Left colon (tissue), 1 donor: ENCODE results near the genes TUBA3E, CCDC74A and TMEM163.

- PRO-cap = no peak
Observed at GRCh38 chr2:128281423-128282377, 37.0 kb downstream of the HS6ST1 start.

- PRO-cap = no peak
Observed at GRCh38 chr2:128292368-128292918, 26.2 kb downstream of the HS6ST1 start.

DNA sequence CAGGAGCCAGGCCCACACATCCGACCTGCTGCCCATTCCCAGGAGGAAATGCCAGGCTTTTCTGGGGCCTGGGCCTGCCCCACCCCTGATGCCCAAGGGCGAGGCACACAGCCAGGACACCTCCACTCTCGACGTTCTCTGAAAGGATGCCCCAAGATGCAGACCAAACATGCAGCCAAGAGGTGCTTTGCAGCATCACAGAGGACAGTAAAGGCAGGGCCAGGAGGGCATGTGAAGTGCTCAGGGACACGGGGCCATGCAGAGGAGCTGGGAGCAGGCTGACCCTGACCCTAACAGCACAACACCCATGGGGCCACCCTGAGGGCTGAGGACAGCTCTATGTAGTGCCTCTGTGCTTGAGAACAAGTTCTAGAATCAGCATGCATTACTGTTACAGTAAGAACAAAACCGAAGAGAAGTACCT, 15.6 kb downstream of the HS6ST1 start:
- PRO-cap = no peak

DNA sequence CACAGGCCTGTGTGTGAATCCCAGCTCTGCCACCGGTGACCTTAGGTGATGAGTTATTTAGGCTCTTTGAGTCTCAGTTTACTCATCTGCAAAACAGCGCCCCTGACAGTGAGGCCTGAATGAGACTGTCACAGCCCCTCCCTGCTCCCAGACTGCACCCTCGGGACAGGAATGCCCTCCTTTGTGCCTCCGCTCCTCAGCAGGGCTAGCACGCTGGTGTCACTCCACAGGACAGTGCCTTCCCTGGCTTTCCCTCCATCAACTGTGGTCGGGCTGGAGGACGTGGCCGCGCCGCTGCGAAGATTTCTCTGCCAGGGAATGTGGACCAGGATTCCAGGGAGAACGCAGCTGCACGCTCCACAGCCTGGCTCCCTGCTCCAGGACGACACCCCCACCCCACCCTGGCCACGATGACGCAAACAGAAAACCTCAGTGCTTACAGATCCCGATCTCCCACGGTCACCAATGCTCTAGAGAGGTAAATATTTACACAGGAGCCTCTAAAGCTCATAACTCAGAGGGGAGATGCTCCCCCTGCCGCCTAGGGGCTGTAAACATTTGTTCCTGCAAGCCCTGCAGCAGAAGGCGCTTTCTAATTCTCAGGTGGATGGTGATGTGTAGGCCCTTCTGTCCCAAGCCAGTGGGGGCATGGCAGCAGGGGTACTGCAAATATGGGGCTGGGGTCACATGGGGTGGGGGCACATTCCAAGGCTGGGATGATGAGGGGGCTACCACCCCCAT, 12.5 kb downstream of the HS6ST1 start:
- PRO-cap = no peak

- PRO-cap = no peak
Observed at GRCh38 chr2:128378998-128379706, 60.5 kb upstream of the HS6ST1 start.

DNA sequence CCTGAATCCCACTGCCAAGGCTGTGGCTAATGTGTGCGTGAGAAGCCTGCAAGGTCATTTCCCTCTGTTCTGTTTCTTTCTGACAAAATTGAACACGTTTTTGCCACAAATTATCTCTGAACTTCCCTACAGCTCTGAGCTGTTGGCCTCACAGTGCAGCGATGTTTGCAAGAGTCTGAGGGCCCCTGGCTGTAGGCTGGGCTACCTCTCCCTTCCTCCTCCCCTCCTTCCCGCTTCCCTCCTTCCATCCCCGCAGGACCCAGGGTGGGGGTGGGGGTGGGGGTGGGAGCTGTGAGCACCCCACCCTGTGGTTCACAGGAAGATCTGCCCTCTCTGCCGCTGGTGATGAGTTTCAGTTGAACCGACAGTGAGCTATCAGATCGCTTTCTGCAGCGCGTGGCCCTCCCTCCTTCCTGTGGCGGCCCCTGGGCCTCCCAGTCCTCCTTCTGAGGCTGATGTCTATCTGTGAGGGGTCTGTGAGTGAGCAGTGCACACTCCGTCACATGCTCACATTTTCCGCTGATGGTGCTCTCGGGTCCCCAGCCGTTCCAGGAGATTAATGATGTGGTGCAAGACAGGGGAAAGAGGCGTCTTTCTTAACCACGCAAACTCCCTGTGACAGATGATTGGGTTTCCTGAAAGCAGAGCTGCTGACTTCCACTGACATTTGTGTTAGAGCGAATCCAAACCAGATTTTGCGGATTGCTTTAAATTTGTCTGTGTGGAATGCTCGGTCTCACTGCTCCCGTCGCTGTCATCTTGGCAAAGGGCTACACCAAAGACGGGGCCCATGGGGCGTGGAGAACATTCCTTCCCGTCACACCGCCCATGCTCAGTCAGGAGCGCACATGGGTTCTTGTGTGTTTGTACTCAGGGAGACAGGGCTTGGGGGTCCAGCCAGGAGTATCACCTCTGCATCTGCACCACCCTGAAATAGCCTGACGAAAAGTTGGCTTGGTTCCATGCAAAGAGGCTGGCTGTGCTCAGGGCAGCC, 154.5 kb upstream of the HS6ST1 start:
- PRO-cap = no peak

DNA sequence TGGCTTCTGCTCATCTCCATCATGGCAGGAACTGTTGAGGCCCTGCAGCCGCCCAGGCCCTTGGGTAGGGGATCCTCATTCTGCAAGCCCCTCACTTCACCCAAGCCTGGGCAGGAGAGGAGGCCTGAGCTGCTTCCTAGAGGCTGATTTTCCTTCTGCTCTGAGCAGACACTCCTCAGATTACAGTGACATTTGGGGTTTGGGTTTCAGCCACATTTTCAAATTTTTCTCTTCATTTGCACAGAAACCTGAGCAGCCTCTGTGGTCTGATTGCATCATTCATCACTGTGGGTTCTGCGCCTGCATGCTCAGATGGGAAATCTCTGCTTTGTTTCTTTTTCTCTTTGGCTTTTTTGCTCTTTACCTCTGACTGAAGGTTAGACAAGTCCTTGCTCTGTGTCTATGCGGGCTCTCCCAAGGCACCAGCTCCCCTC, 305.3 kb upstream of the HS6ST1 start:
- PRO-cap = no peak

GRCh38 chr2:130198215-130198883, at the start of gene TUBA3E:
TSS of gene TUBA3E (minus strand) at chr2:130198439.
- PRO-cap = no peak

- PRO-cap = bidirectional peak, plus-strand start at chr2:130337319, minus-strand start at chr2:130337276
Observed at GRCh38 chr2:130336944-130337815, 4.8 kb downstream of the CCDC115 start.

- PRO-cap = no peak
Observed at GRCh38 chr2:130693489-130694030, 35.3 kb upstream of the GPR148 start.

- PRO-cap = no peak
Observed at GRCh38 chr2:131063773-131064343, 29.4 kb downstream of the FAM168B start.

- PRO-cap = no peak
Observed at GRCh38 chr2:131527490-131528298, at the start of gene CCDC74A. TSS of gene CCDC74A (plus strand) at chr2:131527888.

GRCh38 chr2:132267287-132267708, 105.5 kb upstream of the ANKRD30BL start:
- PRO-cap = no peak

GRCh38 chr2:132332255-132332769, 84.3 kb upstream of the GPR39 start:
- PRO-cap = no peak

DNA sequence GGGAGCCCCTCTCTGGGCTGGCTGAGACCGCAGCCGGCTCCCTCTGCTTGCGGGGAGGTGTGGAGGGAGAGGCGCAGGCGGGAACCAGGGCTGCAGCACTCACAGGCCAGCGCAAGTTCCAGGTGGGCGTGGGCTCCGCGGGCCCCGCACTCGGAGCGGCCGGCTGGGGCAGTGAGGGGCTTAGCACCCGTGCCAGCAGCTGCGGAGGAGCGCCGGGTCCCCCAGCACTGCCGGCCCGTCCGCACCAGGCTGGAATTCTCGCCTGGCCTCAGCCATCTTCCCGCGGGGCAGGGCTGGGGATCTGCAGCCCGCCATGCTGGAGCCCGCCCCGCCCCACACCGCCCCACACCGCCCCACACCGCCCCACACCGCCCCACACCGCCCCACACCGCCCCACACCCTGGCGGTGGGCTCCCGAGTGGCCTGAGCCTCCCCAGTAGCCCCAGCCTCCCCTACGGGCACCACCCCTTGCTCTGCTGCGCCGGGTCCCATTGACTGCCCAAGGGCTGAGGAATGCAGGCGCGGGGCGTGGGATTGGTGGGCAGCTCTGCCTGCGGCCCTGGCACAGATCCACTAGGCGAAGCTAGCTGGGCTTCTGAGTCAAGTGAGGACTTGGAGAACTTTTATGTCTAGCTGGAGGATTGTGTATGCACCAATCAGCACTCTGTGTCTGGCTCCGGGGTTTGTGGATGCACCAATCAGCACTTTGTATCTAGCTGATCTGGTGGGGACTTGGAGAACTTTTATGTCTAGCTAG, 123.8 kb upstream of the MGAT5 start:
- PRO-cap = no peak

DNA sequence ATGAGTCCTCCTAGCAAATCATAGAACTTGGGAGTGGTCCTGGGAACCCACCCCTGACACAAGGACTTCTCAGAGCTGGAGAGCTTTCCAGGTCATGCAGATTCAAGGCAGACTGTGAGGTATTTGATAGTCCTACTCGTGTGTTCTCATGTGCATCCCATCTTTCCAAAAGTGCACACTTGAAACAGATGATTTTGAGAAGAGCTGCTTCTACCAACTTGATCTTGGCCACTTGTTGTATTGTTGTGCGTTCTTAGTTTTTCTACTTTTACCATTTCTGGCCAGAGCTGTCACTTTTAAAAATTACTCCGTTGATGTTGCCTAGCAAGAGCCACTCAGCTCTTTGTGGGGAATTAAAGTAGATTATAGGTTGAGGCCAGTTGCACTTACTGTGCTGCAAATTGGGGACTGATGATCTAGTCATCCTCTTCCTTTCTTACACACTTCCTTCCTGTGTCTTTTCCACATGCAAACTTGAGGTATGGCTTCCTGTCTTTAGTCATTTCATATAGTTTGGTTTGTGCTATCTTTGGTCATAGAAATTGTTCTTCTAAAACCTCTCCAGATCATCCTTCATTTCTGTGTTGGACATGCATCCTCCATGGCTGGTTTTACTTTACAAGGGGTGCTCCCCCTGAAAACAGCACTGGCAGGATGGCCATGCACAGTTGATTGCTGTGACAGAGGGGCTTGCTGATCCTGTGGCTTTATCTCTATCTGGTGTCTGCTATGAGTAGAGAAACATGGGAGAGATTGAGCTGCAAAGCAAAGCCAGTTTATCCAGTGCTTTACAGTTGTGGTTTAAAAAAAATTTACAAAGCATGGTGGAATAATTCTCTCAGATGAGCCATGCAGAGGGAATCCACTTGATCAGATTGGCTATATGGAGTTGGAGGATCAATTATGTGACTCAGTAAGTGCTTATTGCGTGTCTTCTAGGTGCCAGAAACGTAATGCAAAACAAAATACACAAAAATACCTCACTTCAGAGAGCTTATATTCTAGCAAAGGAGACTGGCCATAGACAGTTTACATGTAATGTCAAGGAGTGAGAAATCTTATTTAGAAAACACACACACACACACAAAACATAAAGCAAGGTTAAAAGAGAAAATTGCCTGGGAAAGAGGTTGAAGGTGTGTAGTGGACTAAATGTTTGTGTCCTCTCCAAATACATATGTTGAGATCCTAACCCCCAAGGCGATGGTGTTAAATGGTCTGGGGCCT, 36.5 kb downstream of the MGAT5 start:
- PRO-cap = no peak

DNA sequence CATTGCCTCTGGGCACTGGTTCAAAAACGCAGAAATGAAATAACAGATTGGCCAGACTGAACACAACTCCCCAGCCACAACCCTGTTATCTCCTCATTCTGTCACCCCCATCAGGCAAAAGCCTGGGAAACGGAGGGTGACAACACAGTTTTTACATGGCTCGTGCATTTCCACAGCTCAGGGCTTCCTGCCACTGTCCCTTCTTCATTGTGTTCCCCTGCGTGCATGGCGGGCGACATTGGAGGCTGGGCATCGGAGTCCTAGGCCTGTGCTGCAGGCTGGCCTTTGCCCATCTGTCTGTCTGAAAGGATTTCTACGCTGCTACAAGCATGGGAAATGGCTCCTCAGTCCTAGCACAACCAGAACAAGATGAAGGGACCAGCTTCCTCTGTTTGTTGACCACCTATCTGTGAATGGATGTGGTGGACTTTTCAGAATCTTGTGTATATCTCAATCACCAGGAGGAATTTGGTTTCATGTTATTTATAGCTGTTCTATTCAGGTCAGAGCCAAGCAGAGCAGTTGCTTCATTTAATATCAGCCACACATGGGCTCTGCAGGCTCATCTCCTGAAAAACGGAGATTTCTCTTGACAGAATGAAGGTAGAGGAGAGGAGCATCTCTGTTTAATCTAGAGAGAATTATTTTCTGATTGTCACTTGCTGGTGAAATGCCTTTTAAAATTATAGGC, 107.1 kb downstream of the MGAT5 start:
- PRO-cap = no peak

DNA sequence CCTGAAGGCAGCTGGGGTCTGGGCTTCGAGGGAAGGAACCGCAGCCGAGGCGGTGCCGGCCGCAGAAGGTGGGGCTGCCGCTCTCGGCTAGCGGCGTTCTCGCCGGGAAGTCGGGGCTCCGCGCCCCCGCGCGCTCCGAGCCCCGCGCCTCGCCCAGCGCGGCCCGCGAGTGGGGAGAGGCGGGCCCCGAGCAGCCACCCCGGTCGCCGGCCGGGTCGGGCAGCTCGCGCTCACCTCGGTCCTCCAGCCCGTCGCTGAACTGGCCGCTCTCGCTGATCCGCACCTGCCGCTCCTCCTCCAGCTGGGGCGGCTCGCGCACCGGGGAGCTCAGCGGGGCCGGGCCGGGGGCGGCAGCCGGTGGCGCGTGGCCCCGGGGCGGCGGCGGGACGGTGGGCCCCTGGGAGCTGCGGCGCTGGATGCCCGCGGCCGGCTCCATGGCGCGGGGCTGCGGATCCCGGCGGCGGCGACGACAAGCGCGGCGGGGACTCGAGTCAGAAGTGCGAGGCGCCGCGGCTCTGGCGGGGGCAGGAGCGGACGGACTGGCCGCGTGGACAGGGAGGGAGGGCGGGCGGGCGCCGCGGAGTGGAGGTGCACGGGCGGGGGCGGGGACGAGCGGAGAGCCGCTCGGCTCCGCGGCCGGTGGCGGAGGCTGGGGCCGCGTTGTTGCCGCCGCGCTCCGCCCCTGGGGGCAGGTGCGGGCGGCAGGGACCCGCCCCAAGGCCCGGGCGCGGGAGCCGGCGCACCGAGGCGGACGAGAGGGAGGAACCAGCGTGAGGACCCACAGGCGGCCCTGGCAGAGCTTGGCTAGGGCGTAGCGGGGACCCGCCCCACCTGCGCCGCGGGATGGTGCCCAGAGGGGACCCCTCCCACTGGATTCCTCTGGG, at the start of gene TMEM163:
TSS of gene TMEM163 (minus strand) at position 501 of the 884 bp plus-strand sequence.
- PRO-cap = no peak

- PRO-cap = no peak
Observed at GRCh38 chr2:135742899-135743129, 1.2 kb downstream of the UBXN4 start.

DNA sequence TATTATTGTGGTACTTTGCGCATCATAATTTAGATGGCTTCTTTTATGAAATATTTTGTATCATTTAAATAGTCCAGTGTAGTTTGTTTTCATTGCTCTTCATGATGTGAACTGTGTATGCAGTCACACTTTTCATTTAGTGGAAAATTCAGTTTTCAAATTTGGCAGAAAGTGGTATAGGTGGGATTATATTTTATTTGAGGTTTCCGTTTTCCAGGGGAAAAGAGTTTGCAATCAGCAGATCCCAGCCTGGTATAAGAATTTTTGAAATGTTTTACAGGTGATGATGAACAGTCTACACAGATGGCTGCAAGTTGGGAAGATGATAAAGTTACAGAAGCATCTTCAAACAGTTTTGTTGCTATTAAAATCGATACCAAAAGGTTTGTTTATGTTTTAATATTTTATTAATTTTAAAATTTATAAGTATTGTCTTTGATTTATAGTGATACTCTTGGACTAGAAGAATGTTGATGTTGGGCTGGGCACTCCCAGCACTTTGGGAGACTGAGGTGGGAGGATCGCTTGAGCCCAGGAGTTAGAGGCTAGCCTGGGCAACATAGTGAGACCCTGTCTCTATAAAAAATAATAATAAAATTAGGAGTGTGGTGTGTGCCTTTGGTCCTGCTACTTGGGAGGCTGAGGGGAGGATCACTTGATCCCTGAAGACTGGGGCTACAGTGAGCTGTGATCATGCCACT, 6.5 kb downstream of the UBXN4 start:
- PRO-cap = no peak